K562 (cell line): ENCODE measurements around the genes TNKS2 and FGFBP3.

DNA sequence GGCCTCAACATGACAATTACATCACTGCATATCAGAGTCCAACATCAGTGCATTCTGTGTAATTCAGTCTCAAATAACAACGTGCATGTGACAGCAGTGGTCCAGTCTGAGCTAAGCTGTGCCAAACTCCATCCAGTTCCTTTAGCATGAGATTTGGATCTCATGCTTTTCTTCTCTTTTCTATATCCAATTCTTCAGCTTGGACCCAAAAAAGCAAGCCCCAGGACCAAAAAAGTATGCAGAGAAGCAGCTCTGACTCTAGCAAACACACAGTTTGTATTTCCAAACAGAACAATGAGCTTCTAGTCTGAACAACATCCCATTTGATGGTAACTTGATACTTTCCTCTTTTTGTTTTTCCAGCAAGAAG lies 85.6 kb upstream of the ANKRD1 start:
- RAMPAGE, long total RNA: no peak
- RRBS: no CpG with 5 or more reads among the region's 1 CpG
PRO-cap:
- standard: no peak
- CoPRO, capped RNA only, 2 experiments: no peak in any of the 2 experiments
- CoPRO, capped and uncapped RNA, 2 experiments: no peak in any of the 2 experiments
- CoPRO, uncapped RNA only, 2 experiments: no peak in any of the 2 experiments
CAGE:
- cytosol, long polyA plus RNA: no peak
- long polyA plus RNA: no peak
- nucleolus, long total RNA: no peak
- nucleus, long polyA plus RNA: no peak

- RAMPAGE, long total RNA: no peak
- RRBS: no CpG with 5 or more reads among the region's 6 CpGs
PRO-cap:
- standard: no peak
- CoPRO, capped RNA only, 2 experiments: no peak in any of the 2 experiments
- CoPRO, capped and uncapped RNA, 2 experiments: no peak in any of the 2 experiments
- CoPRO, uncapped RNA only, 2 experiments: no peak in any of the 2 experiments
CAGE:
- cytosol, long polyA plus RNA: no peak
- long polyA plus RNA: no peak
- nucleolus, long total RNA: no peak
- nucleus, long polyA plus RNA: no peak
Measured at GRCh38 chr10:91526723-91527035, 106.2 kb downstream of the PPP1R3C start.

DNA sequence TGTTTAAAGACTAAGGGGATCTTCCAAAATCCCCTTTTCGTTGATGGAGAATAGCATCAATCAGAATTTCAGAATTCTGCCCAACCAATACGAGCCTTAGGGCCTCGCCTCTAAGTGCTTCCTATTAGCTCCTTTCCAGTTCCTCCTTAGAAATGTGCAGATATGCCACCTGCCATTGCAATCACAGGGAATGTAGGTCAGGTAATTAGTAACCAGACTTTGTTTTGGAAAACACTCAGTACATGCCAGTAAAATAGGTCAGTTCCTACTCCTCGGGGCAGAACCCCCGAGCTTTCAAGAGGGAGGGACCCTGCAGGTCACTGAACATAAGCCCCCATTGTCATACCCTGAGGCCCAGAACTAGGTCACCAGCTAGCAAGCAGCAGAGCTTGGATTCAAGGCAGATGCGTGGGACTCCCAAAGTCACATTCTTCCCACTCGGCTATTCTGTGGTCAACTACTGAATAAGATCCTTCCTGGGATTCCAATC lies 104.9 kb downstream of the PPP1R3C start:
- RAMPAGE, long total RNA: no peak
- RRBS: no CpG with 5 or more reads among the region's 7 CpGs
PRO-cap:
- standard: no peak
- CoPRO, capped RNA only, 2 experiments: no peak in any of the 2 experiments
- CoPRO, capped and uncapped RNA, 2 experiments: no peak in any of the 2 experiments
- CoPRO, uncapped RNA only, 2 experiments: no peak in any of the 2 experiments
CAGE:
- cytosol, long polyA plus RNA: no peak
- long polyA plus RNA: no peak
- nucleolus, long total RNA: no peak
- nucleus, long polyA plus RNA: no peak

DNA sequence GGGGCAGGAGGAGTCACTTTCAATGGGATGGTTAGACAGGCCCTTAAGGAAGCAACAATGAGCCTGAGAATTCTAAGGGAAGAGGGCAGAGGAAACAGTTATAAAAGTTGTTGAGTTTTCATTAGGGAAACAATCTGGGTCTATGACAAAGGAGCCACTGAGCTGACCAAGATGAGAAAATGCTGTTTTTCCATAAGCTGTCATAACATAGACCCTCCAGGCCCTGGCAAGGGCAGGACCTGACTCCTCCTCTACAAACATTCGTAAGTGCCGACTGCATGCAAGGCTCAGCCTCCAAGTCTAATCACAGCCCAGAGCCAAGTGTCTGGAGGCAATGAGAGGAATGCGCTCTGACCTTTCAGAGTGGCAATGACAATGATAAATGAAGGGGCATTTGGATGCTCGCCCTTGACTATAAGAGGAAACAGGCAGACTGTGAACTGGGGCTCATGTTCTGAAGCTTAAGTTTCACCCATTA lies 43.7 kb downstream of the PPP1R3C start:
- RAMPAGE, long total RNA: no peak
- RRBS: no CpG with 5 or more reads among the region's 4 CpGs
PRO-cap:
- standard: no peak
- CoPRO, capped RNA only, 2 experiments: no peak in any of the 2 experiments
- CoPRO, capped and uncapped RNA, 2 experiments: no peak in any of the 2 experiments
- CoPRO, uncapped RNA only, 2 experiments: no peak in any of the 2 experiments
CAGE:
- cytosol, long polyA plus RNA: no peak
- long polyA plus RNA: no peak
- nucleolus, long total RNA: no peak
- nucleus, long polyA plus RNA: no peak

- RAMPAGE, long total RNA: no peak
- RRBS: no CpG with 5 or more reads among the region's 5 CpGs
PRO-cap:
- standard: no peak
- CoPRO, capped RNA only, 2 experiments: no peak in any of the 2 experiments
- CoPRO, capped and uncapped RNA, 2 experiments: no peak in any of the 2 experiments
- CoPRO, uncapped RNA only, 2 experiments: no peak in any of the 2 experiments
CAGE:
- cytosol, long polyA plus RNA: no peak
- long polyA plus RNA: no peak
- nucleolus, long total RNA: no peak
- nucleus, long polyA plus RNA: no peak
Measured at GRCh38 chr10:91613131-91614095, 19.5 kb downstream of the PPP1R3C start.

- RAMPAGE, long total RNA: no peak
PRO-cap:
- standard: no peak
- CoPRO, capped RNA only, 2 experiments: no peak in any of the 2 experiments
- CoPRO, capped and uncapped RNA, 2 experiments: no peak in any of the 2 experiments
- CoPRO, uncapped RNA only, 2 experiments: no peak in any of the 2 experiments
CAGE:
- cytosol, long polyA plus RNA: no peak
- long polyA plus RNA: no peak
- nucleolus, long total RNA: no peak
- nucleus, long polyA plus RNA: no peak
Measured at GRCh38 chr10:91614096-91614255, 18.9 kb downstream of the PPP1R3C start.

- RAMPAGE, long total RNA: no peak
- RRBS: no CpG with 5 or more reads among the region's 2 CpGs
PRO-cap:
- standard: no peak
- CoPRO, capped RNA only, 2 experiments: no peak in any of the 2 experiments
- CoPRO, capped and uncapped RNA, 2 experiments: no peak in any of the 2 experiments
- CoPRO, uncapped RNA only, 2 experiments: no peak in any of the 2 experiments
CAGE:
- cytosol, long polyA plus RNA: no peak
- long polyA plus RNA: no peak
- nucleolus, long total RNA: no peak
- nucleus, long polyA plus RNA: no peak
Measured at GRCh38 chr10:91631101-91631614, 1.7 kb downstream of the PPP1R3C start.

DNA sequence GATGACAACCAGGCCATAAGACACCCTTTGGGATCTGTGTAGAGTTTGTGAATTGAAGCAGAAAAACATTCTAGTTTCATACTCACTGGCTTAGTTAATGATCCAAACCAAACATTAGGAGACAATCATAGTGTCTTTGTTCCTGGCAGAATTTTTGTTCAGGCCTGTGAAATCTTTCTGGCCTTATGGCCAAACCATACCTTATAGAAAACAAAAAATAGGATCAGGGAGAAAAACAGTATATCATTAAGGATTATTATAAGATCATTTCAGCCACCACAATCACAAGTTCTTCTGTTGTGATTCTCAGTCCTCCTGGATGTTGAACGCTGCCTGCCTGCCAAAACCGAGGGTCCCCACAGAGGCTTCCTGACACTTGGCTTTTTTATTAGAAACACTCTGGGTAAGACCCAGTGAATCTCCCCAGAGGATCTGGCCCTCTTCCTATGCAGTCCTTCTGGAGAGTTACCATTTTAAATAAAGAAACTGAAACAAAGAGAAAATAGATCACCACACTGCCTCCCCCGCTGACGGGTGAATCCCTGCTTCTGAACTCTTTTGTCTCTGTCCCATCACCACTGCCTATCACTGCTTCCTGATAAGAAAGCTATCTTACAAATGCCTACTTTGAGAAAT lies 79.3 kb upstream of the PPP1R3C start:
- RAMPAGE, long total RNA: no peak
- RRBS: no CpG with 5 or more reads among the region's 4 CpGs
PRO-cap:
- standard: no peak
- CoPRO, capped RNA only, 2 experiments: no peak in any of the 2 experiments
- CoPRO, capped and uncapped RNA, 2 experiments: no peak in any of the 2 experiments
- CoPRO, uncapped RNA only, 2 experiments: no peak in any of the 2 experiments
CAGE:
- cytosol, long polyA plus RNA: no peak
- long polyA plus RNA: no peak
- nucleolus, long total RNA: no peak
- nucleus, long polyA plus RNA: no peak

- RAMPAGE, long total RNA: no peak
- RRBS: no CpG with 5 or more reads among the region's 8 CpGs
PRO-cap:
- standard: no peak
- CoPRO, capped RNA only, 2 experiments: no peak in any of the 2 experiments
- CoPRO, capped and uncapped RNA, 2 experiments: no peak in any of the 2 experiments
- CoPRO, uncapped RNA only, 2 experiments: no peak in any of the 2 experiments
CAGE:
- cytosol, long polyA plus RNA: no peak
- long polyA plus RNA: no peak
- nucleolus, long total RNA: no peak
- nucleus, long polyA plus RNA: no peak
Measured at GRCh38 chr10:91796081-91796636, 2.1 kb upstream of the TNKS2 start.

- RAMPAGE, long total RNA: no peak
- RRBS: 1% methylated on average over 33 of the region's 53 CpGs
PRO-cap:
- standard: bidirectional peak, plus-strand start at chr10:91798449, minus-strand start at chr10:91798298
- CoPRO, capped RNA only, 2 experiments: peak in 2 of 2 experiments; most common plus-strand start chr10:91798380 (in 2); most common minus-strand start chr10:91798256 (in 2)
- CoPRO, capped and uncapped RNA, 2 experiments: peak in 2 of 2 experiments; most common plus-strand start chr10:91798380 (in 2); most common minus-strand start chr10:91798227 (in 1)
- CoPRO, uncapped RNA only, 2 experiments: no peak in any of the 2 experiments
CAGE:
- cytosol, long polyA plus RNA: no peak
- long polyA plus RNA: no peak
- nucleolus, long total RNA: no peak
- nucleus, long polyA plus RNA: no peak
Measured at GRCh38 chr10:91798133-91798596, at the start of gene TNKS2. Gene TNKS2 (plus strand): TSS chr10:91798426.

GRCh38 chr10:91909352-91909893 lies at the start of gene FGFBP3:
Gene FGFBP3 (minus strand): TSS chr10:91909486.
- RAMPAGE, long total RNA: no peak
- RRBS: no CpG with 5 or more reads among the region's 12 CpGs
PRO-cap:
- standard: bidirectional peak, plus-strand start at chr10:91909611, minus-strand start at chr10:91909486
- CoPRO, capped RNA only, 2 experiments: no peak in any of the 2 experiments
- CoPRO, capped and uncapped RNA, 2 experiments: no peak in any of the 2 experiments
- CoPRO, uncapped RNA only, 2 experiments: no peak in any of the 2 experiments
CAGE:
- cytosol, long polyA plus RNA: start-site peak on the minus strand at chr10:91909423-91909537, 39 and 23 reads in 2 replicates
- long polyA plus RNA: no peak
- nucleolus, long total RNA: no peak
- nucleus, long polyA plus RNA: no peak

DNA sequence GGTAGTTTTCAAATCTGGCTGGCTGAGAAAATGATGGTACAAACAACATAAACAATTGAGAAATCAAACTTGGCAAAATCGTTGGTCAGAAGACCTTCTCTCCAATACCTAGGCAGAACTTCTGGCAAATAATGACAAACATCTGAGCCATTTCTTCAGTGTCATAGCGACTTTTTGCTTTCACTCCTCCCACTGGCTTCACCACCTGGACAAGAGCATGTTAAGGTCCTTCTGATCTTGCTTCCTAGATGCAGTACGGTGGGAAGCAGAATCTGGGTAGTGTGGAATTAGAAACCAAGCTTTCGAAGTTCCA lies 360 bp upstream of the BTAF1 start:
- RAMPAGE, long total RNA: no peak
- RRBS: no CpG with 5 or more reads among the region's 4 CpGs
PRO-cap:
- standard: no peak
- CoPRO, capped RNA only, 2 experiments: no peak in any of the 2 experiments
- CoPRO, capped and uncapped RNA, 2 experiments: no peak in any of the 2 experiments
- CoPRO, uncapped RNA only, 2 experiments: no peak in any of the 2 experiments
CAGE:
- cytosol, long polyA plus RNA: no peak
- long polyA plus RNA: no peak
- nucleolus, long total RNA: no peak
- nucleus, long polyA plus RNA: no peak

DNA sequence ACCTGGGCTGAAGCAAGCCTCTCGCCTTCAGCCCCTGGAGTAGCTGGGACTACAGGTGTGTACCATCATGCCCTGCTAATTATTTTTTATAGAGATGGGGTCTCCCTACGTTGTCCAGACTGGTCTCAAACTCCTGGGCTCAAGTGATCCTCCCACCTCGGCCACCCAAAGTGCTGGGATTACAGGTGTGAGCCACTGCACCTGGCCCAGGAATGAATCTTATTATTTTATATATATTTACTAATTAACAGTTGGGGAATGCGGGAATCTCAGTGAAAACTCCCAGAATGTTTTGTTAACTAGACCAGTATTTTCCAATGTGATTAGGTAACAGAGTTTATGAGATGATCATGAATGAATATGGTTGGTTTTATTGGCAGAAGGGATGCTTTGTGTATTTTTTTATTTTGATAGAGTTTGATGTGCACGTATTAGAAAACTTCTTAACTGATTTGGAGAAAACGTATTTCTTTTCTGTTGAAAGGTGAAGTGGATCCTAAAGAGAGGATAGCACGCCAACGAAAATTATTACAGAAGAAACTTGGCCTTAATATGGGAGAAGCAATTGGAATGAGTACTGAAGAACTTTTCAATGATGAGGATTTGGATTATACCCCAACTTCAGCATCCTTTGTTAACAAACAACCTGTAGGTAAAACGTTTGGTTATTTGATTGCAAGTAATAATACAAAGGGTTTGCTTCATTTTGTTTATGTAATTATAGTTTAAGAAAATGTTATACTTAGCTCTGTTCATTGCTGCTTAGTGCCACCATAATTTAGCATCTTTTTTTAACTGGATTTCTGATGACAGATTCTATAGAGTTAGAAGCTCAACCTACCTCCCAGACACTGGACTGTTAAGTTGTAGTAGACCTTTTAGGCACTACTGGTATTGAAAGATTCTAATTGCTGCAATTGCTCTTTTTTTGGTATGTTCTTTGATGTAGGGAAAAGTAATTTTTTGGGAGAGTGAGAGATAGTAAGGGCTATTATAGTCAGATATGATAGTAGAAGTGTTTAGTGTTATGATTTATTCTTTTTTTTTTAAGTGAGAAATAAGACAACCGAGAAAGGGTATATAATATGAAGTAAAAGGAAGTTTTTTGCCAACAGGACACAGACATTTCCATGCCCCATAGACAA lies 27.7 kb downstream of the BTAF1 start:
- RAMPAGE, long total RNA: no peak
- RRBS: no CpG with 5 or more reads among the region's 10 CpGs
PRO-cap:
- standard: no peak
- CoPRO, capped RNA only, 2 experiments: no peak in any of the 2 experiments
- CoPRO, capped and uncapped RNA, 2 experiments: no peak in any of the 2 experiments
- CoPRO, uncapped RNA only, 2 experiments: peak in 1 of 2 experiments; most common plus-strand start position 776 of the sequence (in 1)
CAGE:
- cytosol, long polyA plus RNA: no peak
- long polyA plus RNA: no peak
- nucleolus, long total RNA: no peak
- nucleus, long polyA plus RNA: no peak

GRCh38 chr10:92006262-92006769 lies 82.7 kb downstream of the BTAF1 start:
- RAMPAGE, long total RNA: no peak
- RRBS: no CpG with 5 or more reads among the region's 3 CpGs
PRO-cap:
- standard: unidirectional peak, minus-strand start at chr10:92006465
- CoPRO, capped RNA only, 2 experiments: no peak in any of the 2 experiments
- CoPRO, capped and uncapped RNA, 2 experiments: no peak in any of the 2 experiments
- CoPRO, uncapped RNA only, 2 experiments: no peak in any of the 2 experiments
CAGE:
- cytosol, long polyA plus RNA: no peak
- long polyA plus RNA: no peak
- nucleolus, long total RNA: no peak
- nucleus, long polyA plus RNA: no peak

DNA sequence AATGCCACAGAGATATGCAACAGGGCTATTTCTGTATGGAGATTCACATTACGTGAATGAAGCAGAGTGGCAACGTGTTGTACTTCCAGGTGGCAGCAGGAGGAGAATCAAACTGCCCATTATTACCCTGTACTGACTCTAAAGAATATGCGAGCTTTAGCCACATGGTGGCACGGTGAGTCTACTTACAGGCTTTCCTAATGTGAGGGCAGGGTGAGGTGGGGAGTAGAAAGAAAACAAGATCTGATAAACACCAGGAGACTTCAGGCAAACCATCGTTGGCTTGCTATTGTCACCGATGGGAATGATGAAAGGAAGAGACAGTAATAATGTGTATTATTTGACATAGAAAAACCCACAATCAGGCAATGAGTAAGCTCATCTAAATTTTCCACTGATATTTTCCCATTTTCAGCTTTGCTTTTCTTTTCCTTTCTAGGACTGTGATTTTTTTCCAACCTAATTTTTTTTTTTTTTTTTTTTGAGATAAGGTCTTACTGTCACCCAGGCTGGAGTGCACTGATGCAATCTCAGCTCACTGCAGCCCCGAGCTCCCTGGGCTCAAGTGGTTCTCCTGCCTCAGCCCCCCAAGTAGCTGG lies 164.3 kb downstream of the BTAF1 start:
- RAMPAGE, long total RNA: no peak
- RRBS: no CpG with 5 or more reads among the region's 7 CpGs
PRO-cap:
- standard: no peak
- CoPRO, capped RNA only, 2 experiments: no peak in any of the 2 experiments
- CoPRO, capped and uncapped RNA, 2 experiments: no peak in any of the 2 experiments
- CoPRO, uncapped RNA only, 2 experiments: no peak in any of the 2 experiments
CAGE:
- cytosol, long polyA plus RNA: no peak
- long polyA plus RNA: no peak
- nucleolus, long total RNA: no peak
- nucleus, long polyA plus RNA: no peak

- RAMPAGE, long total RNA: no peak
- RRBS: no CpG with 5 or more reads among the region's 8 CpGs
PRO-cap:
- standard: unidirectional peak, minus-strand start at chr10:92110454
- CoPRO, capped RNA only, 2 experiments: no peak in any of the 2 experiments
- CoPRO, capped and uncapped RNA, 2 experiments: no peak in any of the 2 experiments
- CoPRO, uncapped RNA only, 2 experiments: no peak in any of the 2 experiments
CAGE:
- cytosol, long polyA plus RNA: no peak
- long polyA plus RNA: no peak
- nucleolus, long total RNA: no peak
- nucleus, long polyA plus RNA: no peak
Measured at GRCh38 chr10:92109998-92110951, 180.6 kb downstream of the CPEB3 start.

- RAMPAGE, long total RNA: no peak
- RRBS: no CpG with 5 or more reads among the region's 2 CpGs
PRO-cap:
- standard: no peak
- CoPRO, capped RNA only, 2 experiments: no peak in any of the 2 experiments
- CoPRO, capped and uncapped RNA, 2 experiments: no peak in any of the 2 experiments
- CoPRO, uncapped RNA only, 2 experiments: no peak in any of the 2 experiments
CAGE:
- cytosol, long polyA plus RNA: no peak
- long polyA plus RNA: no peak
- nucleolus, long total RNA: no peak
- nucleus, long polyA plus RNA: no peak
Measured at GRCh38 chr10:92111229-92112124, 179.4 kb downstream of the CPEB3 start.

- RAMPAGE, long total RNA: no peak
- RRBS: 3% methylated on average over 8 of the region's 37 CpGs
PRO-cap:
- standard: unidirectional peak, plus-strand start at chr10:92573152
- CoPRO, capped RNA only, 2 experiments: no peak in any of the 2 experiments
- CoPRO, capped and uncapped RNA, 2 experiments: no peak in any of the 2 experiments
- CoPRO, uncapped RNA only, 2 experiments: no peak in any of the 2 experiments
CAGE:
- cytosol, long polyA plus RNA: no peak
- long polyA plus RNA: no peak
- nucleolus, long total RNA: no peak
- nucleus, long polyA plus RNA: no peak
Measured at GRCh38 chr10:92573024-92573604, 779 bp downstream of the IDE start.

DNA sequence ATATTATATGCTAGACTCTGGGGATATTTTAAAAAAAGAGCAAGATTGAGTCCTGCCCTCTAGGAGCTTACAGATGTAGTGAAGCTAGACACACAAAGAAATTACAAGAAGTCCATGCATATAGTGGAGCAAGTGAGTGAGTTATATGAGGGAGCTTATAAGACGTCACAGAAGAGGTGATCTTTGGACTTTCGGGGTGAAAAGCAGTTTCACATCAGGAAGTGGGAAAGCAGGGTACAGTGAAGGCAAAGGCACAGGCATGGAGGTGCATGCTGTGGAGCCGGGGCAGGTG lies 38.5 kb upstream of the EXOC6 start:
- RAMPAGE, long total RNA: no peak
- RRBS: no CpG with 5 or more reads among the region's 3 CpGs
PRO-cap:
- standard: no peak
- CoPRO, capped RNA only, 2 experiments: no peak in any of the 2 experiments
- CoPRO, capped and uncapped RNA, 2 experiments: no peak in any of the 2 experiments
- CoPRO, uncapped RNA only, 2 experiments: no peak in any of the 2 experiments
CAGE:
- cytosol, long polyA plus RNA: no peak
- long polyA plus RNA: no peak
- nucleolus, long total RNA: no peak
- nucleus, long polyA plus RNA: no peak